Pericardium (tissue), 1 donor: ENCODE measurements around the gene GARIN2.

DNA sequence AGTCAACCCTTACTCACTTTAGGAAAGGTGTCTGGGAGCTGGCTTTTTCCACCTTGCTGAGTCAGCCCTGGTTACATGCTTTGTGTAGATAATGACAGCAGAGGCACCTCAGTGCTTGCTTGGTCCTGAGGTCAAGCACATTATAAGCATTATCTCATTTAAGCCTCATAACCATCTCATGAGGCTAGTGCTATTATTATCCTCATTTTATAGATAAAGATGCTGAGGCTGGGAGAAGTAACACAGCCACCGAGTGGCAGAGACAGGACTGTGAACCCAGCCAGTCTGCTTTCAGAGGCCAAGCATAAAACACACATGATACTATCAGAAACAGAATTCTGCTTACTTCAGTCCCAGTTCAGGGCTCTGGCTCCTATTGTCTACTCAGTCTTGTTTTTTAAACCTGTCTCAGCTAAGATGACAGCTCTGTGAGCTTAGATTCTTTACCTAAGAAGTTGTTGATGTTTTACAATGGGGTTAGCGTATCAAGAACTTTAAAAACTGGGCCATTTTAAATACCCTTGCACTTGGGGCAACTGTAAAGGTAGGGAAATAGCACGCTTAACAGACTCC lies 29.3 kb downstream of the MAX start:
- RRBS: no CpG with 5 or more reads among the region's 3 CpGs

GRCh38 chr14:65254912-65255313 lies 152.6 kb upstream of the MAX start:
- RRBS: no CpG with 5 or more reads among the region's 5 CpGs

DNA sequence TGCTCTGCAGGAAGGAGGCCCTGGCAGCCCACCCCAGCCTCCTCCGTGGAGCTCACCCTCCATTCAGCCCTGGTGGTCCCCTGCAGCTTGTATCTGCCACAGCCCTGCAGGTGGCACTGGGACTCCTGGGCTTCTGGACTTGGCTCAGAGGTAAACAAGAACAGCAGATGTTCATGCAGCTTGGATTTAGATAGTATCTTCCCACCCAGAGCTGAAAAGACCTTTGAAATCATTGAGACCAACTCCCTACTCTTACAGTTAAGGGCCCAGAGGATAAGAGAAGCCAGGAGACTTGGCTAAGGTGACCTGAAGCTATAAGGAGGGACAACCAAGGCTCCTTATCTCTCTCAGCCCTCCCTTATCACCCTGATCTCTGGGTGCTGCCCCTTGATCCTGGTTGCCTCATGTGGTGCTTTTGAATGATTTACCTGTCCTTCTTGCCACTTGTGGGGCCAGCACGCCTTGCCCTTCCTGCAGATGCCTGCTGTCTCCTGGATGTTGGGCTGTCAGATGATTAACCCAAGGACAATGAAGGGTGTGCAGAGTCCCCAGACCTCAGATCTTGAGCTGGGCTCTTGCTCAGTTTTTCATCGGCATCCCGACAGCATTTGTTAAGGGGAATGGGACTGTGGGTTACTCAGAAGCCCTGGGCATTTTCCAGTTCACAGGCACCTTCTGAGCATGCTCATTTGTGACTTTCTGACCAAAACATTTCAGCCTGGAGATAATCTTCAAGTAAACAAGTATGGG lies 153.8 kb upstream of the MAX start:
- RRBS: no CpG with 5 or more reads among the region's 4 CpGs

- RRBS: 57% methylated on average over 8 of the region's 34 CpGs
Observed at GRCh38 chr14:65287018-65288198, 125.1 kb upstream of the FUT8 start.

GRCh38 chr14:65329889-65330286 lies 82.6 kb upstream of the FUT8 start:
- RRBS: no CpG with 5 or more reads among the region's 2 CpGs

DNA sequence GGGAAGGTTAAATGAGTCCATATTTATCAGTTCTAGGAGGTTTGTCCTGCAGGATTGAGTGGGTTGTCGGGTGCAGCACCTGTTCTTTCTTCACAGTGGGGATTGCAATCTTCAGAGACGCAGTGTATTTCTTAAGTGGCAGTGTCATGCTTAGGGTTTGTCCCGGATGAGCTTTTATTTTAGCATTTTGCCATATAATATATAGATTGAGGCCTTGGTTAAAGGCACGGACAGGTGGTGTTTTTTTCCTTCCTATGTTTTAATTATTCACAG lies 1.2 kb downstream of the FUT8 start:
- RRBS: no CpG with 5 or more reads among the region's 4 CpGs

DNA sequence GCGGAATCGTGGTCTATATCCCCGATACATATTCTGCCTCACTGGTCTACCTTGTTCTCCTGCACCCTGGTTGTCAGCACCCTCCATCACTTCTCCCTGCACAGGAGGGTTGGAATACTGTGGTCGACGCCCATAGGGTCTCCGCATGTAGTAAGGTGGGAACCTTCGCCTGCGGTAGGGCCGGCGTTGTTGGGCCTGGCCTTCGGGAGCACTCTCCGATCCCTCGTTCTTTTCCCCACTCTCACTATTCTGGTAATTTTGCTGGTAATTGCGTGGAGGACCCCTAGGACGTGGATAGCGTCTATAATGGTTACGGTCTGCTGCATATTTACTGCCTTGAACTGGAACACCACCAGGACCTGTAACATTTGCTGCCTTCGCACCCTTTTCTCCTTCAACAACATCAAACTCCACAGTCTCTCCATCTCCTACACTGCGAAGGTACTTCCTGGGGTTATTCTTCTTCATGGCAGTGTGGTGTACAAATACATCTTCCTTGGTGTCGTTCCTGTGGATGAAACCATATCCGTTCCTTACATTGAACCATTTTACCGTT lies 473.0 kb upstream of the CCDC196 start:
- RRBS: no CpG with 5 or more reads among the region's 22 CpGs

GRCh38 chr14:66501557-66502100 lies 6.3 kb upstream of the GPHN start:
- RRBS: no CpG with 5 or more reads among the region's 5 CpGs

GRCh38 chr14:66507080-66507732 lies 741 bp upstream of the GPHN start:
- RRBS: no CpG with 5 or more reads among the region's 25 CpGs

GRCh38 chr14:66517287-66517768 lies 9.4 kb downstream of the GPHN start:
- RRBS: no CpG with 5 or more reads among the region's 2 CpGs

- RRBS: no CpG with 5 or more reads among the region's 4 CpGs
Observed at GRCh38 chr14:66662707-66663363, 154.9 kb downstream of the GPHN start.

DNA sequence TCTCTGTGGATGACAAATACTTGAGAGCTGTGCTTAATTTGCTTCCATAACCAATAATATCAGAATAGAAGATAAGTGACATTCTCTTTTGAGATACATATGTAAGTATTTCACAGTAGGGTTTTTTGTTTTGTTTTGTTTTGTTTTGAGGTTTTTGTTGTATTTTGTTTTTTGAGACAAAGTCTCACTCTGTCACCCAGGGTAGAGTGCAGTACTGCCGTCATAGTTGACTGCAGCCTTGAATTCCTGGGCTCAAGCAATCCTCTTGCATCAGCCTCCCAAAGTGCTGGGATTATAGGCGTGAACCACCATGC lies 41.9 kb upstream of the GARIN2 start:
- RRBS: no CpG with 5 or more reads among the region's 2 CpGs

GRCh38 chr14:67189250-67189686 lies at the start of gene GARIN2:
Gene GARIN2, plus strand, starts transcription at chr14:67189440.
- RRBS: no CpG with 5 or more reads among the region's 8 CpGs

DNA sequence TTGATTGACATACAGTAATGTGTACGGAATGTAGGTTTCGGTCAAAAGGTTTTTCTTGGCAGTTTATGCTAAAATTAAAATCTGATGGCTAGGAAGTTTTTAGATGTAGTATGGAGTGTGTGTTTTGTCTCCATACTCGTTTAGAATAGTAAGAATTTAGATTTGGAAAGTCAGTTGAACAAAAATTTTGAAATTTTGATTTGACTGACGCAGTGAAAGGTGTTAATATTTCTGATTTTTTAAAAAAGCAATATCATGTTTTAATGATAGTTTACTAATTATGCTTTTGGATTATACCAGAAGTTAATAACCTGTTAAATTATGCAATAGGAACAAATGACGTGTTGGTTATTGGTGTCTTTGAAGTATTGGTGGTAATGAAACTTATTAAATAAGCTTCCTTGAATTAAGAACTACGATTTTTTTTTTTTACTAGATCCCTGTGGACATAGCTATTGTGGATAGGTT lies 1.0 kb downstream of the PALS1 start:
- RRBS: no CpG with 5 or more reads among the region's 6 CpGs

DNA sequence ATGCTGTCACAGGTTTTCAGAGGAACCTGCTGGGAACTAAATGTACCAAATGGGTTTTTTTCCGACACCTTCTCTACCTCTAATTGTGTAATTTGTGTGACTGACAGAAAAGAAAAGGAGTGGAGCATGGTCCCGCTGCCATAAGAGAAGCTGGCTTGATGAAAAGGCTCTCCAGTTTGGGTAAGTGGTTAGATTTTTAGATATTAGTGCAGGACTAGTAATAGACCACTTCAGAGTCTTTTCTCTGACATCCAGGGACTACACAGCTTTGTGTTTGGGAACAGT lies 1.0 kb downstream of the ARG2 start:
- RRBS: no CpG with 5 or more reads among the region's 2 CpGs

- RRBS: no CpG with 5 or more reads among the region's 6 CpGs
Observed at GRCh38 chr14:67645177-67645756, 25.5 kb downstream of the ARG2 start.

- RRBS: no CpG with 5 or more reads among the region's 22 CpGs
Observed at GRCh38 chr14:67815568-67816426, 593 bp downstream of the ZFYVE26 start.

DNA sequence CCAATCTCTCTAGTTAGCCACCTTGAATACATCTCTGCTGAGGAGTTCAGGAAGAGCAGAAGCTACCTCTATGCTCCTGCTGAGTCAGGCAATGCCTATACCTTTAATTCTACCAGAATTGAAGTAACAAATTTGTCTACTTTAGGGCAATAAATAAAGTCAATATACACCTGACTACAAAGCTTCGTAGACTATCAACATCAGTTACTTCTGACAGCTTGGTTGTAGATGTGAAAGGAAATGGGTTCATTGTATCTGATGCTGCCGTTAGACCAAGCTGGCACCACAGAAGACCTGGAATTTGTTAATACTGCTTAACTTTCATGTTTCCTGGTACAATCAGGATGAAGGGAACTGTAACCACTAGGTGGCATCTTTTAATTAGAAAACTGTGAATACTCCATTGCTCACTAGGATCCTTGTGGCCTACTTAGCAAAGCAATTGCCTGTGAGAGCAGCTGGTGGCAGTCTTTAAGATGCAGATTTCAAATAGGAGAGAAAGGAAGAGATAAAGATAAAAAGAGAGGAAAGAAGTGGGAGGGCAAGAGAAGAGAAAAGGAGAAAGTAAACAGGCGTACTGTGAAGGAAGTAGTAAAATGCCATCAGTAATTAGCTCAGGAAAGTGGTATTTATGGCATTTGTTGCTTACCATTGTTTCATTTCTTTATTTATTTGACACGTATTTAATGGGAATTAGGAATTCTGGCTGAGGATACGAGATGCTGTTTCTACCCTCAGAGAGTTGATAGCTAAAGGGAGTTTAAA lies 114.4 kb downstream of the RAD51B start:
- RRBS: no CpG with 5 or more reads among the region's 5 CpGs

GRCh38 chr14:67996178-67996919 lies 176.8 kb downstream of the RAD51B start:
- RRBS: no CpG with 5 or more reads among the region's 5 CpGs

- RRBS: no CpG with 5 or more reads among the region's 4 CpGs
Observed at GRCh38 chr14:68047972-68048211, 228.3 kb downstream of the RAD51B start.